Lower leg skin (tissue), 2 donors: ENCODE measurements around the genes ACOX3, USP17L13, USP17L17, USP17L19 and USP17L29.

DNA sequence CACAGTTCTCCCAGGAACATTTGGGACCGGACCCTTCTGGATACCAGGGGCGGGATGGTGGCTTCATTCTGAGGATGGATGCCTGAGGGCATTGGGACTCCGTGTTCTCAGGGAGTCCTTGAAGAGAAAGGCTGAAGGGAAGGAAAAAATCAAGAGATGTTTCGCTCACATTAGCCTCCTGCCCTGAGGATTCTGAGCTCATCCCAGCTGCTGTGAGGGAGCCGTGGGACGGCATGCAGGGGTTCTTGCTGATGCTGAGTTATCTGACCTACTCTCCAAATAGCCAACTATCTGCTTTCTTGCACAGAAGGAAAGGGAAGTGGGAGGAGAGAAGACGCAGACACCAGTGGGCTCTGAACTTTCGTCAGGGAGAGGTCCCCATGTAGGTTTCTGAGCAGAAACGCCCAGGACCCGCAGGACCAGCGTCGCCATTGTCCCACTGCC is 13.3 kb upstream of the ABLIM2 start:
- PRO-cap = no peak
- RAMPAGE, long total RNA, 2 experiments = no peak in any of the 2 experiments

DNA sequence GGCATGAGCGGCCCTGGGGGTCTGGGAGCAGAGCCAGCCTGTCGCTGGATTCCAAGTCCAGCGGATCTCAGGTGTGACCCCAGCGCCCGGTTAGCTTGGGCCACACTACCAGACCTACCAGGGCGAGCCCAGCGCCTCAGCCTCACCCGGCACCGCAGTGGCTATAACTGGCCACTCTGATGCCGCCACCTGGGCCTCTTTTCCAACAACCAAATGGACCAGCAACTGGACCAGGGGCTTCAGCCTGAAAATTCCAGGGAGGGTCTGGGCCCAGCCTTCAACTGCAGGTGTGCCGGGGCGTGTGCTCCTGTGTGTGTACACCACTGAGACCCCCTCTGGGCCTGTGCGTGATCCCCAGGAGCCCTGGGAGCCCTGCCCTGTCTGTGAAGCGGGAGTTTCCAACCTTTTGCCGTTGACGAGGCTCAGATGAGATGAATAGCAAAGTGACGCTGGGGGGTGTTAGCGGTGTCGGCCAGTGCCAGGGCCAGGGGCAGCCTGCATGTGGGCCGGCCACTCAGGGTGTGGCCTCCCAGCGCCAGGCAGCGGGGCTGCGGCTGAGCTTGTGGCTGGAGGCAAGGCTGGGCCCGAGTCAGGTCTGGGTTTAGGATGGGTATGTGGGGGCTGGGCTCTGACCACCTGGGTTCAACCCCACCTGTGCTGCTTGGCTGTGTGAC is 748 bp downstream of the SH3TC1 start:
- PRO-cap = no peak
- RAMPAGE, long total RNA, 2 experiments = no peak in any of the 2 experiments

- PRO-cap = no peak
- RAMPAGE, long total RNA, 2 experiments = no peak in any of the 2 experiments
These were observed 29.0 kb downstream of the SH3TC1 start for GRCh38 chr4:8227709-8228872.

GRCh38 chr4:8247510-8248125 is 21.9 kb upstream of the HTRA3 start:
- PRO-cap = no peak
- RAMPAGE, long total RNA, 2 experiments = no peak in any of the 2 experiments

GRCh38 chr4:8402546-8403141 is 37.9 kb downstream of the ACOX3 start:
- PRO-cap = no peak
- RAMPAGE, long total RNA, 2 experiments = no peak in any of the 2 experiments

DNA sequence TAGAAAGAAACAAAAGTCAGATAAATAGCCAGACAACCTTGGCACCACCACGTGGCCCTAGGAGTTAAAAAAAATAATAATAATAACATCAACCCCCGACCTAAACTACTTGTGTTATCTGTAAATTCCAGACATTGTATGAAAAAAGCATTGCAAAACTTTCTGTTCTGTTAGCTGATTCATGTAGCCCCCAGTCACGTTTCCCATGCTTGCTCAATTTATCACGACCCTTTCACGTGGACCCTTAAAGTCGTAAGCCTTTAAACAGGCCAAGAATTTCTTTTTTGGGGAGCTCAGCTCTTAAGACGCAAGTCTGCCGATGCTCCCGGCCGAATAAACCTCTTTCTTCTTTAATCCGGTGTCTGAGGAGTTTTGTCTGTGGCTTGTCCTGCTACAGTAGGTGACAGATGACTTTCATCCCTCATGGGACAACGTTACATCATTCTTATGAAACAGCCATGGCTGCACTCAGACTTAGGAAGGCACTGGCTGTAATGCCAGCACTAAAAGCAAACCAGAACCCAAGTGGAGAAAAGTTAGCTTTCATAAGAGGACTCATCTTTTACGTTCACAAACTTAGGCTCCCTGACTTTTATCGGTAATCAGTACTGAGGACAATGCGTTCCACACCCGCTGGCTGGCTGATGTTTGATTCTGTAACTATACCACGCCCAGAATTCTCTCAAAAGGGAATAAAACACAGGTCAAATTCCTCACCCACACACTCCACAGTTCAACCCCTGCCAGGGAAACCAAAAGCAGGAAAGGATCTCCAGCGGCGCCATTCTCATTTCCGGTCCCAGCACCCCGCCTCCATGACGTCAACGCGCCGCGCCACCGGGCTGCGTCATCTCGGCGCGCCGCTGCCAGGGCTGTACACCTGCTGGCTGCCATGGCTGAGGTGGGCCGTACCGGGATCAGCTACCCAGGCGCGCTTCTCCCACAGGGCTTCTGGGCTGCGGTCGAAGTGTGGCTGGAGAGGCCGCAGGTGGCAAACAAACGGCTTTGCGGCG is at the start of gene ACOX3:
TSS of gene ACOX3 (minus strand) at position 793 of the 1,013 bp plus-strand sequence.
- PRO-cap = bidirectional peak, plus-strand start at position 850 of the sequence, minus-strand start at position 793 of the sequence
- RAMPAGE, long total RNA, 2 experiments = start-site peak on the minus strand in 1 of 2 experiments, centred at position 808 of the sequence, 17 reads per replicate

GRCh38 chr4:8449353-8449791 is 8.8 kb downstream of the TRMT44 start:
- PRO-cap = no peak
- RAMPAGE, long total RNA, 2 experiments = no peak in any of the 2 experiments

DNA sequence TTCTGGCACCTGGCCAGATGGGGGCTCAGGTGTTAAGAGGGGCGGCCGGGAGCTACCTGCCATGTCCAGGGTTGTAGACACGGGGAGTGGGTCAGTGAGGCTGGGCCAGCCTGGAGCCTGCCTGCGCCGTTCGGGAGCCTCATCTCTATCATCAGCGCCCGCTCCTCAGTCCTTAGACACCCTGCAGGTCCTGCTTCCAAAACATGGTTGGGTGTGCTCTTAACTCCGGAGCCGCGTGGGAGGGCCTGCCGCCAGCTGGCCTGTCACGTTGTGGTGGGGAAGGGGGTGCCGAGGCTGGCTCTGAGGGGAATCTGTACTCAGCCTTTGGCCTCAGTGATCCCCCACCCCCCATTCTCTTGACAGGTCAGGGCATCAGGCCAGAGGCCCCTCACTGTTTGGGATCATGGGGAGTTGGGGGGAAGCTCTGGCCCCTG is 33.2 kb downstream of the TRMT44 start:
- PRO-cap = no peak
- RAMPAGE, long total RNA, 2 experiments = no peak in any of the 2 experiments

DNA sequence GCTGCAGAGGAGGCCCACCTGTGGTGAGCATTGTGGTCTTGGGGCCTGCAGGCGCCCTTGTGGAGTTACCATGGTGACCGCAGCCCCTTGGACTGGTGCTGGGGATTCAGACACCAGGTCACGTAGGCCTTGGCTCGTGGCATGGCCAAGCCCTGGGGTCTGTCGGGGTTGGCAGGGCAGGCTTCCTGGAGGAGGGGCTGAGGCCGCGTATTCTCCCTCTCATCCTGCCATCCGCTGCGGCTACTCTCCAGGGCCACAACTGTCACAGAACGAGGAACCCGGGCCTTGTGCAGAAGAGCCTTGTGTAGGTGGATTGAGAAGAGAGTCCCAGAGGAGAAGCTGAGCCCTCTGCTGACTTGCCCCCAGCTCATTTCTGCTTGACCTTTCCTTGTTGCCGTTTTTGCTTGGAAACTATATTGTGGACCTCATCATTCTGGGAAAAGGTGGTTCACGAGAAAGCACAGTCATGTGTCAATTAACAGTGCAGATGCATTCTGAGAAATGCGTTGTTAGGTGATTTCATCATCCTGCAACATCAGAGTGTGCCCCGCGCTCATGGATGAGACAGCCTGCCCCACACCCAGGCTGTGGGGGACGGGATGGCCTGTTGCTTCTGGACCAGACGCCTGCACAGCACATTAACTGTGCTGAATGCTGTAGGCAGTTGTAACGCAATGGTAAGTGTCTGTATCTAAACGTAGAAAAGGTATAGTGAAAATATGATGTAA is 38.4 kb downstream of the TRMT44 start:
- PRO-cap = no peak
- RAMPAGE, long total RNA, 2 experiments = no peak in any of the 2 experiments

DNA sequence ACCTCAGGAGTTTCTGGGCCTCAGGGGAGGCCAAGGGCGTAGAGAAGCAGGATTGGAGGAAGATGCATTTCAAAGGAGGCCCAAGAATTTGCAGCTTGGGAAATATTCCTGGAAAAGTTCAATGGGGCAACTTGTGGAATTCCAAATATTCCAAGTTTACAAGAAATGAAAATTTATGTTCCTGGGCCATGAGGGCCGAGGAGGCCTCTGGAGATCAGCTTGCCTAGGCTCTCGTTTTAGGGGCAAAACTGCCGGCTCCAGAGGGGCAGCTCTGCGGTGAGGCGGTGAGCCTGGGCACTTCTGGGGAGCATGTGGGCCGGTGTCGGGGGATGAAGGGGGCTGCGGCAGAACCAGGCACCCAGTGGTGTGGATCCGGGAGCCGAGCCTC is 54.7 kb upstream of the GPR78 start:
- PRO-cap = no peak
- RAMPAGE, long total RNA, 2 experiments = no peak in any of the 2 experiments

GRCh38 chr4:8607305-8607747 is 14.8 kb downstream of the CPZ start:
- PRO-cap = no peak
- RAMPAGE, long total RNA, 2 experiments = no peak in any of the 2 experiments

GRCh38 chr4:9224655-9225176 is at the start of gene USP17L13:
TSS of gene USP17L13 (plus strand) at chr4:9224896.
- PRO-cap = no peak
- RAMPAGE, long total RNA, 2 experiments = no peak in any of the 2 experiments

- PRO-cap = no peak
- RAMPAGE, long total RNA, 2 experiments = no peak in any of the 2 experiments
These were observed at the start of gene USP17L17 for GRCh38 chr4:9243501-9244046. TSS of gene USP17L17 (plus strand) at chr4:9243879.

- PRO-cap = no peak
- RAMPAGE, long total RNA, 2 experiments = no peak in any of the 2 experiments
These were observed at the start of gene USP17L19 for GRCh38 chr4:9253145-9253600. TSS of gene USP17L19 (plus strand) at chr4:9253378.

GRCh38 chr4:9353338-9353815 is at the start of gene USP17L29:
TSS of gene USP17L29 (plus strand) at chr4:9353638.
- PRO-cap = no peak
- RAMPAGE, long total RNA, 2 experiments = no peak in any of the 2 experiments

GRCh38 chr4:9532213-9533362 is 88.4 kb downstream of the DEFB131A start:
- PRO-cap = no peak
- RAMPAGE, long total RNA, 2 experiments = no peak in any of the 2 experiments

DNA sequence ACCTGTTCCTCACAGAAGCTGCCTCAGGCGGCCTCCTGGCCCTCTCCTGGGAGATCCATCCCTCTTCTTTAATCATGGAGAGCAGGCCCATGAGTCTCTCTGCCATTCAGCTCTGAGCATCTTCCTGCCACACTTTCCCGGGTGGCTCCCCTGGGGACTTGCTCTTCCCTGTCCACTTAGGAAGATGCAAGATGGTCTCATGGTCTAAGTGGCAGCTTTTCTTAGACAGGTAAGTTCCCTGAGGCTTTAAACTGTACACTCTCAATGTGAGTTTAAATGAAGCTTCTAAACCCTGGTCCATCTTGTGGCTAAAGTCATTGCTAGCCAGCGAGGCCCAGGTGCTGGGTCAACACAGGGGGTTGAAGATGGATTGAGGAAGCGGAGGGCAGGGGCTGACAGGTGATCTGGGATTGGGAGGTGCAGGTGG is 98.5 kb downstream of the DRD5 start:
- PRO-cap = no peak
- RAMPAGE, long total RNA, 2 experiments = no peak in any of the 2 experiments

- PRO-cap = no peak
- RAMPAGE, long total RNA, 2 experiments = no peak in any of the 2 experiments
These were observed 1.7 kb downstream of the SLC2A9 start for GRCh38 chr4:10019493-10020097.

GRCh38 chr4:10057358-10057646 is 36.0 kb upstream of the SLC2A9 start:
- PRO-cap = no peak
- RAMPAGE, long total RNA, 2 experiments = no peak in any of the 2 experiments

DNA sequence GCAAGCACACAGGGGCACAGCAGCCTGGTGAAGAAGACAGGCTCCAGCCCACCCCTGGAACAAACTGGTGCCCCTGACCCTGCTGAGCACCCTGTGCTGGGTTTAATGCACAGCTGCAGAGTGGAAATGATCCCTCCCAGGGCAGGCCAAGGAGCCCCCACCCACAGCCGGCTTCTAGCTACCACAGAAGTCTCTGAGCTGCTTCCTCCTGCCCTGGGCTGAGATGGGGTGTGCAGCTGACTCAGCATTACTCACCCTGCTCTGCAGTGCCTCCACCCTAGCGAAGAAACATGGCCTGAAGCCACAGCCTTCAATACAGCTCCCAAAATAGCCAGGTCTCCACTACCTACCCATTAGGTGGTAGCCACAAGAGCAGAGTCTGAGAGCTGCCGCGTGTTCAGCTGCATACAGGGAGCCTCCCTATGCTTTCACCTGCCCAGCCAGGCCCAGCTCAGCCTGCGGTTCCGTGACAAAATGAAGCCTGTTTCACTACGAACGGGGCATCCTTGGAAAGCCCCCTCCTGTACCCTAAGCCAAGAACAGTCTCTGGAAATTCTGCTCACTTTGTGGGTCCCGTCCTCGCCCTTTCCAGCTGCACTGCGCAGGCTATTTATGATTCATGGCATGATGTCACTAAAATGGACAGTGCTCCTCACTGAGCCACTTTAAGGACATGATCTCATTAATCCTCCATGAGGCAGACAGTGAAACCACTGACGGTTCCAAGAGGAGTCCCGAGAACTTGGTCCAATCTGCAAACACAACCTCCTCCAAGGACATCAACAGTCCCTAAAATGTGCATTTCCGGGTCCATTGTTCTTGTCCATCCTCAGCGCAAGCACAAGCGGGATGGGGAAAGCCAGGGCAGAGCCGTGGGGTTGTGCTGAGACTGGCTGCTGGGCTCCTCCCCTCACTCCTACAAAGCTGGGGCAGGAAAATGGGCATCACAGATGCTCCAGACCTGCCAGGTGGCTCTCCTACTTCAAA is 20.2 kb downstream of the WDR1 start:
- PRO-cap = no peak
- RAMPAGE, long total RNA, 2 experiments = no peak in any of the 2 experiments